ENCODE measurements around the gene SH2B3.

- PRO-cap: no peak
Observed at GRCh38 chr12:109940176-109941147, 40.4 kb downstream of the TCHP start.

DNA sequence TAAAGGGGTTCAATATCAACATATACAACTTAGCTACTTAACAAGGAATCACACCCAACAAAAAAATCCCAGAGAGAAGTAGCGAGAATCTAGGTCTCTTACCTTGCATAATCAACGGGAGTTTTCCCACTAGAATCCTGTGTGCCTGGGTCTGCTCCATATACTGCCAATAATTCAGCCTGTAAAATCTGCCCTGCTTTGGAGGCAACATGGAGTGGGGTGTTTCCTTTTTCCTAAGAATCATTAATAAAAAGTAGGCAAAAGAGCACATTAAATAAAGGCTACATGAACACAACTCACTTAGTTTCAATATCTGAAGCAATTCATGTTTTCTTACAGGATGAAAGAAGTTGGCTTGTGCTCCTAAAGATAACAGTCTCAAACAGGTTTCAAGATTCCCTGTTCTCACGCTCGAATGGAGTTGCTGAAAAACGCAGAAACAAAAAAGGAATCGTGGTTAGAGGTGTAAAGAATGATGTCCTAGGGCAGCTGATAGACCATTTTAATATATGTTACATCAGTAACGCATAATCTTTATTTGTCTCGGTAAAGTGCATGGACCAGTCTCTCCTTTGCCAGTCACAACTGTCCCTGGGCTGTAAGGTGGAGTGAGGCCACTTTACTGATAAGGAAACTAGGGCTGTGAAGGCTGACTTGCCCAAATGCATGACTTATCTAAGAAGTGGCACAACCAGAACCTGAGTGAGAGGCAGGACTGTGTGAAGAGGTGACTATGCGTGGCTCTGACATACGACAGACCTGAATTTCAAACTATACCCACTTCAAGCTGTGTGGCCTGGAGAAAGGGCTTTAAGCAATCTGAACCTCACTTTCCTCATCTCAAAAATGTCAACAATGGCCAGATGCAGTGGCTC, 12.7 kb downstream of the GIT2 start:
- PRO-cap: no peak

DNA sequence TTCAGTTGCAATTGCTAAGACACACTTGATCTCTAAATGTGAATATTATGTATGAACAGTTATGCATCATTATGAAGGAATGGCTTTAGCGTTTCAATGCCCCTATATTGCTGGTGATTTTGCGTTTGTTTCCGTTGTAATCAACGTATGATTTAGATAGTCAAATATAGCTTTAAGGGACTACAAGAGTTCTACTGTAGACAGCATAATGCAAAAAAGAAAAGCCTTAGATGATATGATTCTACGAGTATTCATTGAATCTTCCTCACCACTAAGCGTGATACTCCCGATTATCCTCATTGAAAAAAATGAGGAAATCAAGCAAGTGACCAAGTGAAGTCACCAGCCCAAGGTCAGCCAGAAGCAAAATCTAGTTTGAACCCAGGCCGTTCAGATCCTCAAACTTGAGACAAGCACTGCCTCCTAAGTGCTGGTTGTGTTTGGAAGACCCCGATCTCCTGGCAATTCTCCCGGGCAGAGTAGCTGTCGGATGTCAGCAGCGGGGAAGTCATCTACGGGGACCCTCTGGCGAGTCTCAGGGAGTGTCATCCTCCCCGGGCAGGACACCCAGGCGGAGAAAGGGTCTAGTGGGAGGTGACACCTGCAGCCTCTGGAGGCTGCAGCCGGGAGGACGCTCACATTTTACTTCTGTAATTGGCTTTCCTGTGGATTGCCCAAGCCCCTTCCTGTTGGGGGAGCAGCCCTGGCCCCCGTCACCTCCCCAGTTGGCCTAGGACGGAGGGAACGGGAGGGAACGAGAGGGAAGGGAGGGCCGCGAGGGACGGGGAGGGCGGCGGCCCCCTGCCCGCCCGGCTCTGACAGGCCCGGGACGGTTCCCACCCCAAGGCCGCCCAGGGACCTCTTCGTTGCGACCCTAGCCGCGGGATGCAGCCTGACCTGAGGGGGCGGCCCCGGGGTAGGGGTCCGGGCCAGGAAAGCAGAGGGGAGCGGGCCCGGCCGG, 686 bp downstream of the GIT2 start:
- PRO-cap: no peak

DNA sequence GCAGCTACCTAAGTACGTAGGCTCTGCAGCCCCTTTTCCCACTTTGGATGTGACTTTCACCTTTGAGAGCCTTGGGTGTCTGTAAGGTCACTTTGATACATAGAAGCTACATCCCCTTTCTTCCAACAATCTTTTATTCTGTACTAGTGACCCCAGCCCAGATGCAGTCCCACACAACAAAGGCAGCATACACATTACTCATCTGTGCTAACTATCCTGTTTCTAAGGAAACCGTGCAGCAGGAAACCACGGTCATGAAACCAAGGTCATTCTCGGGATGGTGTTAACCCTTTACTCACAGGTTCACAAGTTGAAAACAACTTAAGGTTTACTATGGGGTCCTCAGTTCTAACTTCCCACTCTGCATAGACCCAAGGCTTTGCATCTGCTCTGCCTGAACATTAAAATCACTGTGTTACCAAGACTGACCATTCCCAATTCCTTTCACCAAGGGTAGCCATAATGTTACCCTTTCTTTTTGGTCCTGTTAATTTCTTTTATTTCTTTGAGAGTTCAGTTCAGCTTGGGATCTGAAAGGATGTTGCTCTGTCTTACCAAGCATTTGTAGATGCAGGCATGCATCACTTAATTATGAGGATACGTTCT, 75.5 kb downstream of the IFT81 start:
- PRO-cap: no peak

DNA sequence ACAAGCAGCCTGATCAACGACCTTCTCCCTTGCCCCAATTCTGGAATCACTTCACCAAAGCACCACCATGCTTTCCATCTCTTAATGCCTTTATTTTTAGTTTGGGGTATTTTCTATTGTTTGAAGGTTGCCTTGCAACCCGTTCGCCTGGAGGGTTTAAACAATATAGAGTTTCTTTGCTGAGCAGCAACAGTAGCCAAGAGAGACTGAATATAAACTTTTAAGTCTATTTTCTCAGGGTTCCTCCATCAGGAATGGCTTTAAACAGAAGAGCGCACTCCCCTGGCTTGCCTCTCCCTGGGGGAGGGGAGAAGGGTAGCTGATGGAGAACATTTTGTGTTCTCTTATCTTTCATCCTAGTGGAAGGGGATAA, 34.6 kb upstream of the ATP2A2 start:
- PRO-cap: no peak

DNA sequence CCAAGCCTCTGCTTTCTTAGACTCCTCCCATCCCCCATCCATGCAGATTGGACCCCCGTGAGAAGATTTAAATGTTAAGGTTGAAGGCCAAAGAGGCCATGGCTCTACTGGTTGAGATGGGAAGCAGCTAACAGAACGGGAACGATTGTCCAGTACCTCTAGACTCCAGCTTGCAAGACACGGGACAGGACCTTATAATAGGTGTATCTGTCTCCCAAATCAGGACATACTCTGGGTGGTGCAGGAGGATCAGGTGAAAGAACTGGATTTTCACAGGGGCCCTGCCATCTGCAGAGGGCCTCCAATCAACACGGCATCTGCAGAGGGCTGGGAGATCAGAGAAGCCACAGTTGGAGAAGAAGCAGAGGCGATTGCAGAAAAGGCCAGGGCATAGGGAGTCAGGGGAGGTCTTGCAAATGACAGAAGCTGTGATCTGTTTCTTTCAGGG, 11.2 kb upstream of the ATP2A2 start:
- PRO-cap: no peak

DNA sequence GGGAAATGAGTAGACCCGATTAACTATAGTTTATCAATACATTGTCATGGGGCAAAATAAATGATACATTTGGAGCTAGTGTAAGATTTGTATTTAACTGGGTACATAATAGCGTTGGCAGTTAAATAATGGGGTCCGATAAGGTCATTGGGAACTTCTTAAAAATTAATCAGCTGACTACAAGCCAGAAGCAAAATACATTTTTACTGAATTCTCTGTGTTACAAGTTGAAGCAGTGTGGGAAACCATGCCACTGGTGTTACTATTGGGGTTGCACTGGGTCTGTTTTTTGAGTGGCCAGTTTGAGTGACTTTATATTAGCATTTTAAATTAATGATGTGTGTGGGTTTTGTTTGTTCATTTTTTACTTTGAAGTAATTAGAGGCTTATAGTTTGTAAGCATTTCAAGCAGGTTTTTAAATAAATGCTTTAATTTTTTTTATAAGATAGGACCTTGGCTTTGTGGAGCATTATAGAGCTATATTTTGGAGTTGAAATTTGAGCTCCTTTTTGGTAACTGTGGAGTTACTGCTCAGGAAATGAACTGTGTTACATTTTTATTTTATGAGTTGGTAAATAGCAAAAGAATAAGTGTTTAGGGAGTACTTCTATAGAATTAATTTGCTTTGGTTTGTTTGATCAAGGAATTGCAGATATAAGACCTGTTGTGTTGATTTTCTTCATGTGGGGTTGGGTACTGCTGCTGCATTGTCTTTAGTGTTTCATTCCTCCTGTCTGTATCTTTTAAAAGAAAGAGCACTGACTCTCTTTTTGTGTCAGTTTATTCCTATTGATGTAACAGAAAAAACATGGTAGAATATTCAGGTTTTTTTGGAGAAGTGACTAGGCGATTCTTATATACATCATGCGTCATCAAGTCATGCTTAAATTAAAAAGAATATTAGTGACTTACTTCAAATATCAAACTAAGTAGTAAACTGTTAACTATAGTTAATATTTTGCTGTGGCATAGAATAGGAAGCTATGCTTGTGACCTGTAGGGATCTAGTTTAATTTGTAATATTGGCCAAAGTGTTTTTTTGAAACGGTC, 3.5 kb downstream of the ATP2A2 start:
- PRO-cap: no peak

DNA sequence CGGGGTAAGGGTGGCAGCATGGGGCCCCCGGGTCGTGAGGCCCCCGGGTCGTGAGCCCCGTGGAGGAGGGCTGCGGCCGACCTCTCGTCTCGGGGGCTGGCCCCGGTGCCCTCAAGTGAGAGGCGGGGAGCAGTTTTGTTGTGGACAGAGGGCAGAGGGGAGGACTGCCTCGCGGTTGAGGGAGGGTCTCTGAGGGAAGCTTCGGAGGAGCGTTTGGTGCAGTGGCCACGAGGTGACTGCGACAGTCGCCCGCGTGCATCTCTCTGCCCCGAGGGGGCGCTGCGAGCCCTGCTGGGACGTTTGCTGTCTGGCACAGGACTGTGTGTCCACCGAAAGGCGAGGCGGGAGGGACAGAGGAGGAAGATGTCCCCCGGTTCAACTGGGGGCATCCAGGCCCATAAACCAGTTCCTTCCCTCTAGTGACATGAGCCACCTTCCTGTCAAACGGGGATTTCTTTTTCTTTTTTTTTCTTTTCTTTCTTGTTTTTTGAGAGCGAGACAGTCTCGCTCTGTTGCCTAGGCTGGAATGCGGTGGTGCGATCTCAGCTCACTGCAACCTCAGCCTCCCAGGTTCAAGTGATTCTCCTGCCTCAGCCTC, 489 bp downstream of the FAM216A start:
- PRO-cap: no peak

DNA sequence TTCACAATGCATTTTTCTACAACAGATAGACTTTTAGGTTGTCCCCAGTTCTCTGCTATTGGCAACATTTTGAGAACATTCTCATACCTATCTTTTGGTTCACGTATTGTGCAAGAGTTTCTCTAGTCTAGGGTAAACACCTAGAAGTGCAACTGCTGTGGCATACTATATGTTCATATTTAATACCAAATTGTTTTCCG, 32.1 kb downstream of the PPTC7 start:
- PRO-cap: no peak

DNA sequence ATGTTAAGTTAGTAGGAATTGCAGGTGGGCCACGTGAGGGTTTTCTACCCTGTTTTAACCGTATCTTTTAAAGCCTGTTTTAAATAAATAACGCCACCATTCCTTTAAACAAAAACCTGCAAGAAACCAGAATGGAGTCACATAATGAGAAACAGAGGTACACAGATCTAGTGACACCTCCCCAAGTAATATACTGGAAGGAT, 346 bp upstream of the PPTC7 start:
- PRO-cap: no peak

DNA sequence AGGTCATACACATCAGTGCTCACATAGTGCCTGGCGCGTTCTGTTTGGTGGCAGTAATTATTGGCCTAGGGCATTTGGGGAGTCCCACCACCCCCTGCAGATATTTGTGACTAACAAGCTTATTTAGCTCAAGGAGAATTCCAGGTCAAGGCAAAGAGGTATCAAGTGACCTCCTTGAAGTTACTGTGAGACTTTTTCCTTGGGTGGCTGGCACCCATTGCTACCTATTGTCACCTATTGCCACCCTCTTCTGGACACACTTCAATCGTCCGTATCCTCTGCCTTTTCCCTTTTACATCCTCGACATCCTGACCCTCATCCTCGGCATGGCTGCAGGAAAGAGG, 149.7 kb downstream of the CUX2 start:
- PRO-cap: no peak

GRCh38 chr12:111247230-111247620, 121.7 kb downstream of the PHETA1 start:
- PRO-cap: no peak

GRCh38 chr12:111405205-111406275, at the start of gene SH2B3:
SH2B3 (plus strand) TSS chr12:111405923.
- PRO-cap: unidirectional peak, minus-strand start at chr12:111405438; bidirectional peak, plus-strand start at chr12:111405927, minus-strand start at chr12:111405747; unidirectional peak, plus-strand start at chr12:111406151; unidirectional peak, plus-strand start at chr12:111406211

GRCh38 chr12:111430736-111431497, 25.2 kb downstream of the SH2B3 start:
- PRO-cap: unidirectional peak, minus-strand start at chr12:111430920

- PRO-cap: no peak
Observed at GRCh38 chr12:111451515-111452409, 46.0 kb downstream of the SH2B3 start.

GRCh38 chr12:111518013-111518554, 81.0 kb downstream of the ATXN2 start:
- PRO-cap: no peak

GRCh38 chr12:111597230-111597860, 1.8 kb downstream of the ATXN2 start:
- PRO-cap: no peak

DNA sequence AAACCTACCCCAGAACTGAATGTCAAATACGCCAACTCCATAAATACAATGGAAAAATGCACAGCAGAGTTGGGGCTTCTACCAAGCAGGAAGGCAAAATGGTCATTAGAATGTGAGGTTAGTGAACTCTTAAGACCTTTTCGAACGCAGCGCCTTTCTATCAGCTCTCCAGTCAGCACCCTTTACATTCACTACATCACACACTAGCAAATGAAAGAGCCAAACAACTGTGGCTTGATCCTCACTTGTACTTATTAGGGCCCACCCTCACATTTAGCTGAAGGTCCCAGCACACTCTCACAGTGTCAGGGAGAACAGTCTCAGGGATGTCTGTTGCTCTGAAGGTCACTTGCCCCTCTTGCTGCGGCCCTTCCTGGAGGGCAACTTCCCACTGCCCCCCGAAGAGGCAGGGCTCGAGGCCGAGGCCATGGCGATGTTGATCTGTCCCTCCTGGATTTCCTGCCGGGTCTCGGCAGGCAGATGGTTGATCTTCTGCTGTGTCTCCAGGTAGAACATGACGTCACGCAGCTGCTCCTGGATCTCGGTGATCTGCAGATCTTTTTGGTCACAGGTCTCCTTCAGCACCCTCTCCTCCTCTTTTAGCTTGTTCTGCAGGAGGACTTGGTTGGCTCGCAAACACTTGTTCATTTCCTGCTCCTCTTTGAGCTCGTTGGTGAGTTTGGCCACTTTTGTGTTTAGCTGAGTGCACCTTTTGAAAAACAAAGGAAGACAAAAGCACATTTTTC, 41.7 kb downstream of the BRAP start:
- PRO-cap: no peak

- PRO-cap: no peak
Observed at GRCh38 chr12:111867986-111868760, 26.1 kb downstream of the MAPKAPK5 start.

- PRO-cap: no peak
Observed at GRCh38 chr12:112005688-112006406, 7.1 kb downstream of the TMEM116 start.